Cardiac ventricle fibroblast (primary cell): ENCODE measurements around the gene RNF165.

DNA sequence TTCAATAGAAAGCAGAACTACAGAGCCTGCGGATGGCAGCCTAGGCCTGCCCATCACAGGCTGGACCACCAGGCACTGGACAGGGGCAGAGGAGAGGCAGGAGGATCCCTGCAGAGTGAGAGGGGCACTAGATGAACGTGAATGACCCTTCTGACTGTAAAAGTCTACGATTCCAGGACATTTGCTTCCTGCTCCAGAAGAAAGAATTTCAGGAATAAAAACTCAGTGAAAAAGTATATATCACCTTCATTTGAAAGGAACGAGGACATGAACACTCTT, 23.7 kb downstream of the SIGLEC15 start:
- RAMPAGE, long total RNA, result no peak

DNA sequence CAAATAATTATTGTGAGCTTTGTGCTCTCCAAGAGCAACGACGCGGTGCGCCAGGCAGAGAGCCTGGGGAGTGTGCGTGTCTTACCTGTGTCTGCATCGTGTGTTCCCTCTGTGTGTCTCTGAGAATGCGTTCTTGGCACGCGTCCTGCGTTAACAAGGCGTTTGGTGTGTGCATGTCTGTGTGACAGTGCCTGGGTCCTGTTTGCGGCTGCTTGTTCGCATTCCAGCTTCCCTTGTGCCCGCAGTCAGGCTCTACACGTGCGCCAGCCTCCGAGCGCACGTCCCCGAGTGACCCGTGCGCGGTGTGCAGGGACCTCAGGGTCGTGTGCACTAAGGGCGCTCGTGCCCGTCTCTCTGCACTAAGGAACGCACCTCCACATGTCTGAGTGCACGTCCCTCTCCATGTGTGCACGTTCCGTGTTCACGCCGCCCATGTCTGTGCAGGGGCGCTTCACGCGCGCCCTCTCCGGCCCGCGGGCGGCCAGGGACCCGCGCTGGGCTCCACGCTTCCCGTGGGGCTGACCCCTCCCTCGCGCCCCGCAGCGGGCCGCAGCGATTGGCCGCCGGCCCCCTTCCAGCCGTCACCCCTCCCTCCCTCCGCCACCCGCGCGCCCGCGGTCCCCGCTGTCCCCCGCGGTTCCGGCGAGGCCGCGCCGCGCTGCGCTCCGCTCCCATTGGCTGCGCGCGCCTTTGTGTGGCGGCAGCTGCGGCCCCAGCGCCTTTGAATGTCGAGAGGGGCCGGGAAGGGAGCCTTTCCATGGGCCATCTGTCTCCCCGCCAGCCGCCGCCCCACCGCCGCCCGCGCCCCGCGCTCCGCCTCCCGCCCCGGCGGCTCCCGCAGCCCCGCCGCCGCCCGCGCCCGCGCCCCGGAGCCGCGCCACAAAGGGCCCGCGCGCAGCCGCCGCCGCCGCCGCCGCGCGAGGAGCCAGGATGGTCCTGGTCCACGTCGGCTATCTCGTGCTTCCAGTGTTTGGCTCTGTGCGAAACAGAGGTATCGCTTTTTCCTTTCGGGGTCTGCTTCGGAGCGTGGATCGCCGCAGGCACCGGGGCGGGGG, at the start of gene RNF165:
Gene RNF165, plus strand, starts transcription at position 674 of the 1,055 bp plus-strand sequence.
- RAMPAGE, long total RNA, result no peak

DNA sequence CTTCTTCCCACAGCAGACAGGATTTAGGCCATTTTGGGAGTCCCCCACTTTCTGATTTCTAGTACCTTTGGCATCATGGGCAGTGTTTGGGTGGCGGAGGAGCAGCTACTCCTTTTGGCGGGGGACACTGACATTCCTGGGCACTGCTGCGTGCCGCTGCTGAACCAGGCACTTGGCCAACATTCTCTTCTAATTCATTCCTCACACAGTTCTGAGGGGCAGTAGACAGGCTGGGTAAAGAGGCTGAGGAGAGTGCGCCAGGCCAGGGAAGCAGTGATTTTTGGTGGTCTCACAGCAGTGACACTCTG, 53.0 kb downstream of the RNF165 start:
- RAMPAGE, long total RNA, result no peak

GRCh38 chr18:46805912-46806439, 49.1 kb upstream of the ST8SIA5 start:
- RAMPAGE, long total RNA, result no peak

DNA sequence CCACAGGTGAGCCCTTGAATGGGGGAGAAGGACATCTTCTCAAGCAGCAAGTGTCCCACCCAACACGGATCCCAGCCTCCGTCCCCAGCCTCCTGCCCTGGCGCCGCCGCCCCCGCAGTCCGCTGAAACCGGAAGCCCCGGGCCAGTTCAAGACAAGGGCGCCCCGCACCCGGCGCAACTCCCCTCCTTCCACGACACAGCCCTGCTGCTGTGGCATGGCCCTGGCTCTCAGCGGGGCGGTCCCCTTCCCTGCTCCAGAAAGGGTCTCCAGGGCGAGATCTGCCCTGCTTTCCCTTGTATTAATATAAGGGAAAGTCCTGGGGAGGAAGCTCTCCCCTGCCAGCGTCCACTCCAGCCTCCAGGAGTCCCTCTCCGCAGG, 176.2 kb downstream of the SMAD2 start:
- RAMPAGE, long total RNA, result no peak

- RAMPAGE, long total RNA, result no peak
Measured at GRCh38 chr18:47879292-47880018, 51.0 kb downstream of the SMAD2 start.

GRCh38 chr18:47906962-47907303, 23.5 kb downstream of the SMAD2 start:
- RAMPAGE, long total RNA, result no peak

DNA sequence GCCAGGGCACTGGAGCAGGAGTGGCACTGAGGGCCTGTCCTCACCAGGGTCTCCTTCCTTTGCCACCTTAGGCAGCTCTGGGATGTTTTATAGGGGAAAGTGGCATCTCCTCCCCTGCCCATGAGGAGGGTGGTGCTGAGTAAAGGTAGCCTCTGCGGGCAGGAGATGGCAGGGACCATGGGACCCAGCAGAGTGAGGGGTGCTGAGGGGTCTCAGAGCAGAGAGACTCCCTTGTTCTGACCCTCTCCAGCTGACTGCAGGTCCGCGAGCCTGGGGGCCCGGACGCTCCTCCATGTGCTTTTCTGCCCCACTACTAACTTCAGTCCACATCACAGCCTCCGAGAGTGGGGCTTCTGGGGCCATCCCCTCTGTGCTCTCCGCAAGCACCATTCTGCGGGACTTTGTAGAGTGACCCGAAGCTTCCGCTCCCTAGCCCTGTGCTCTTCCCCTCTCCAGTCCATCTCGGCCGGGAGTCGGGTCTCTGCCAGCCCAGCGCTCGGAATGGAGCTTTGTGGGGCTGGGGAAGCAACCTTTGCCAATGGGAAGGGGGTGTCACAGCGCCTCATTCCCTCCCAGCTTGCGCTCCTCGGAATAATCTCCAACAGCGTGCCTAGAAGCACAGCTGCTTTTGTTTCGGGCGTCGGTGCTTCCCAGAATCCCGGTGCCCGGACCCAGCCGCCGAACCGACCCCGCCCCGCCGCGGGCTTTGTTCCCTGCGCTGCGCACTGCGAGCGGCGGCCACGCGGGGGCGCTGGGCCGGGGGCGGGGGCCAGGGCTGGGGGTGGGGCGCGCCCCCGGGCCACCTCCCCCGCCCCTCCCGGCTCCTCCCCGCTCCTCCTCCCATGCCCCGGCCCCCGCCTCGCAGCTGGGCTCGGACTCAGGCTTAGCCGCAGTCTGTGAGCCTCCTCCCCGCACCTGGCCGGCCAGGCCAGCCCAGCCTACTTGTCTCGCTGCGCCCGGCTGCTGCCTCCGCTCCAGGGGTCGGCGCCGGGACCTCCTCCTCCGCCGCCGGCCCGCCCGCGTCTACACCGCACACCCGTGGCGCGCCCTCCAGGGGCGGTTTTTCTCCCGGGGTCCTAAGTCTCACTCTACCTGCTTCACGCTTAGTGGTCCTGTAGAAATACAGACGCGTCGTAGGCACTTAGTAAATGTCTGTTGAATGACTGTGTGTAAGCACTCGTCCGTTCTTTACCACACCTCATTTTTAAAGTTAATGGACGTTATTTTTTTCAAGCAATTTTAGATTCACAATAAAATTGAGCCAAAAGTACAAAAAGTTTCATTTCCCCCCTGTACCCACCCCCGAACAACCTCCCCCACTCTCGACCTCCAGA, 77.6 kb upstream of the SMAD2 start:
- RAMPAGE, long total RNA, result no peak

GRCh38 chr18:48407438-48407780, 1.8 kb downstream of the ZBTB7C start:
- RAMPAGE, long total RNA, result no peak

DNA sequence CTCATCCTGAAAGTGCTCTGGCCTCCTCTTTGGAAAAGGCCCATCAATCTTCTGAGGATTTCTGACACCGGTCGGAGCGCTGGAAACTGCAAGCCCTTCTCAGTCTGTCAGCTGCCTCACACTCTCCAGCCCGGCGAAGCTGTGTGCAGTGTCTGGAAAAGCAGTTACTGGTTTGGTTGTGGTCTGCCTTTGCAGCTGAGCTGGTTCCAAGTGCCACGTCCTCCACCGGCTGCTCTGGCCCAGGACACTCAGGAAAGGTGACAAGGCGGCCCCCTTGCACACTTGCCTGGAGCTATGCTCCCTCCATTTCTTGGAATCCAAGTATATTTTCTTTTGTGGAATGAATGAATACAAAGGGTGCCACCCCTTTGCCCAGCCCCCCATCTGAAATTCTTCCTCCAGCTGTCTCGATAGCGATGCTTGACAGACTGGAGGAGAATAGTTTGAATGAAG, 32.5 kb upstream of the ZBTB7C start:
- RAMPAGE, long total RNA, result no peak

GRCh38 chr18:48452755-48453361, 43.7 kb upstream of the ZBTB7C start:
- RAMPAGE, long total RNA, result no peak

GRCh38 chr18:48454094-48454649, 45.0 kb upstream of the ZBTB7C start:
- RAMPAGE, long total RNA, result no peak

DNA sequence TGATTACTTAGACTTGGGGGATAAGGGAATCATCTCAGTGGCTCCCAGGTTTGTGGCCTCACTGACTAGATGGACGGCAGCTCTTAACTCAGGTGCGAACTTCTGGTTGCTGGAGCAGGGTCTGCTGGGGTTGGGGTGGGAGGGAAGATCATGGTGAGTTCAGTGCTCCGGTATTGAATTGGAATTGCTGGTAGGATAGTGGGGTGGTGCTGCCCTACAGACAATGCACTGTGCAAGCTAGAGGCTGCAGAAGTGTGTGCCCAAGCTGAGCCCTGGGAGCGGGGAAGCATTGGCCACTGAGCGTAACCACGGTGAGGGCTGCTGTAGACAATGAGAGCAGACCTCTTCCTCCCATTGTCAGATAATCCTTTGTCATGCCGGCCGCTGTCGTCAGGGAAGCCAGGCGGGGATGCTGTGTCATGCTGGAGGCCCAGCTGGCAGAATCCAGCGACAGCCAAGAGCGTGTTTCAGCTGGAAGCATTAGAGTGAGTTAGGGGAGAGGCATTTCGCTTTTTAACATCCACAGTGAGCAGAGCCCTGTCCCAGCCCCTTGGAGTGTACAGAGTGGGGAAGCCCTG, 6.8 kb downstream of the CTIF start:
- RAMPAGE, long total RNA, result no peak

GRCh38 chr18:48615880-48616506, 77.2 kb downstream of the CTIF start:
- RAMPAGE, long total RNA, result no peak

DNA sequence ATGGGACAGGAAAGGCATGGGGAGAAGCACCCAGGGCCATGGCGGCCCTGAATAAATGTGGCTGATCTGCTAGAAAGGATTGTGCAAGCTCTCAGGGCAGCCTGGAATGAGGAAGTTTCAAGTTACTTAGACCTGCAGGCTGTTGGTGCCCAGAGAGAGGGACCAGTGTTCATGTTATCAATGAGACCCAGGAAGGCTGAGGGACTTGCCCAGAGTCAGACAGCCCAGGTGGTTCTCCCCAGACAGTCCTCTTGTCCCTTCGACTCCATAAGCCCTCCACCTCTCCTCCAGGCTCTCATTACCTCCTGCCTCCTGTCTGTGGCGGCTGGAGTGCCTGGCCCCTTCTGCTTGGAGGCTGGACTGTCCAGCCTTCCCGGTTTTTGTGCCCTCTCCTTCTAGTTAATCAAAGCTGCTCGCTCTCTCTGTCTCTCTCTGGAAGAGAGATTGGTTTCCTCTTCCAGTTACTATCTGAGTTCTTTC, 123.4 kb downstream of the CTIF start:
- RAMPAGE, long total RNA, result no peak

GRCh38 chr18:48757614-48758497, 192.9 kb downstream of the SMAD7 start:
- RAMPAGE, long total RNA, result no peak

- RAMPAGE, long total RNA, result no peak
Measured at GRCh38 chr18:48802819-48803489, 147.8 kb downstream of the SMAD7 start.

- RAMPAGE, long total RNA, result no peak
Measured at GRCh38 chr18:48873213-48873677, 77.5 kb downstream of the SMAD7 start.

DNA sequence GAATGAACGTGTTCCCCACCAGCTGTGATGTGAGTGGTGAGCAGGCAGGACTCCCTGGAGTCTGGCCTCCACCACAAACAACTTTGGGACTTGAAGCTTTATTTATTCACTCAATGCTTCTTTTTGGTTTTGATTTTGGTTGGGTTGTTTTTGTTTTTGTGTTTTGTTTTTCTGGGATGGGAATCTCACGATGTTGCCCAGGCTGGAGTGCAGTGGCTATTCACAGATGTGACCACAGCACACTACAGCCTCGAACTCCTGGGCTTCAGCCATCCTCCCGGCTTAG, 71.0 kb downstream of the SMAD7 start:
- RAMPAGE, long total RNA, result no peak

DNA sequence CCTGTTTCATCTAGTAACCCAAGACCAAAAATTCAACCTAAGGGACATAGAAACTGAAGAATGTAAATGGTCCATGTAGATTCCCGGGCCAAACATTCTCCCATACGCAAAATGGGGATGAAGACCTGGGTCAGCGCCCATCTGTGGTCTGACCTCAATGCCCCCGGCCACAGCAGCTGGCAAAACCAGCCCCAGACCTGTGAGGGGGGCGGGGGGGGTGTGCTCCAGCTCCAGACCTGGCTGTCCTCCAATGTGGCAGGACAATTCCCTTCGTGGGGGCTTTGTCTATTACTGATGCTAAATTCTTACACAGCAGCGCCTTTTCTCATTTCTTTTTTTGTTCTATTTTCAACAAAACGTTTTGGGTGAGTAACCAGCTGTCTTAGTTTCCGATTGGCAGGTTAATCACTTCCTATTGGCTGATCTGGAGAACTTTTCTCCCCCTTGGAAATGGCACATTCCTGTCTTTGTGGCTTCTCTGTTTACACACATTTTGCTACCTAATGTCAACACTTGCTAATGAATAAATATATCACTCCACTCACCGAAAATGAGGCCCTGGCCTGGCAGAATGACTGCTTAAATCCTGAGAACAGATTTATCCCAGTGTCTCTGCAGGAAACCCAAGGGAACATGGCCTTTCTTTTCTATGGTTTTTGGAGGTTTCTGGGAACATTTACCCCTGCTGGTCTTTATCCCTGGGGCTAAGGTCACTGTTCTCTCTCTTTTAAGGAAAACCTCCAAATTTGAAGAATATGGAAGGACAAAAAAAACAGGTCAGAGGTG, 4.4 kb downstream of the SMAD7 start:
- RAMPAGE, long total RNA, result no peak